Cardiac ventricle fibroblast (primary cell): Measurements from ENCODE around the genes NFE2L2 and AGPS.

GRCh38 chr2:177235789-177236737 is 23.5 kb downstream of the HNRNPA3 start:
- RAMPAGE, long total RNA, result no peak

DNA sequence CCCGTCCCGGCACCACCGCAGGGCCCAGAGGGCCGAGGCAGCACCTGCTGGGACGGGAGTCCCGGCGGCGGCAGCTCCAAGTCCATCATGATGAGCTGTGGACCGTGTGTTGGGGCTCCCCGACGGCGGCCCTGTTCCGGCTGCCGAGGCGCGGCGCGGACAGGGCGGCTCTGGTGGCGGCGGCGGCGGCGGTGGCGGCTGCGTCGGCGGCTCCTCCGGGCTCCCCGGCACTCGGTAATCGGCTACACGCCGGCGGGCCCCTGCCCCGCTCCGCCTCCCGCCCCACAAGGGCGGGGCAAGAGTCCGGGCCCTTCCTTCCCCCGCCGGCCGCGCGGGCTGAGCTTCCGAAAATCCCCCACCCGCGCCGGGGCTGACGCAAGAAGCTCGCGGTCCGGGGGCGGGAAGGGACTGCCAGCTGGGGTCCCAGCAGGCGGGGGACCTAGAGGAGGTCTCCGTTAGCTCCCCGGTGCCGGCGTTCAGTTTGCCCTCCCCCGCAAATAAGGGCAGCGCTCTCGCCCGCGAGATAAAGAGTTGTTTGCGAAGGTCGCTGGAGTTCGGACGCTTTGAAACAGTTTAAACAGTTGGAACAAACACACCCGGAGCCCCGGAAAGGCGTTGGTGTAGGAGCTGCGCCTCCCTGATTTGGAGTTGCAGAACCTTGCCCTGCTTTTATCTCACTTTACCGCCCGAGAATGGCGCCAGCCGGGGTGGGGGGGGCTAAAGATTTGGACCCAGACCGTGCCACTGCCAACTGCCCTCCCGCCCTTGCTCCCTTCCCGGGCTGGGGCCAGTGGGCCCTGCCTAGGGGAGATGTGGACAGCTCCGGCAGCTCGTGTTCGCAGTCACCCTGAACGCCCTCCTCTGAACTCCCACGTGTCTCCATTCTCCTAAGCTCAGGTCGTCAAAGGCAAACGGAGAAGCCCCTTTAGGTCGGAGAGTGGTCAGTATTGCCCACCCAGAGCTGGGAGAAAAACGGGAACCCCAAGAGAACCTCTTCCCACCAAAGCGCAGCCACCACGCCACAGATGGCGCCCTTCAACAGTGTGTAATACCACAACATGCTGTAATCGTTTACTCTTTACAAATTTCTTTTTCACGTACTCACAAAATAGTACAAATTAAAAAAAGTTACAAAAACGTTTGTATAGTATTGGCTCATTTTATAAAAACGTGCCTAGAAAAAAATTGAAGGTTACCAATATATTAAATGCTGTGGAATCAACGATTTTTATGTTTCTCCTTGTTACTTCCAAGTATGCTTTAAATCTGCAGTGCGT is at the start of gene NFE2L2:
Gene NFE2L2 (minus strand): TSS at position 240 of the 1,277 bp plus-strand sequence.
- RAMPAGE, long total RNA, result no peak

DNA sequence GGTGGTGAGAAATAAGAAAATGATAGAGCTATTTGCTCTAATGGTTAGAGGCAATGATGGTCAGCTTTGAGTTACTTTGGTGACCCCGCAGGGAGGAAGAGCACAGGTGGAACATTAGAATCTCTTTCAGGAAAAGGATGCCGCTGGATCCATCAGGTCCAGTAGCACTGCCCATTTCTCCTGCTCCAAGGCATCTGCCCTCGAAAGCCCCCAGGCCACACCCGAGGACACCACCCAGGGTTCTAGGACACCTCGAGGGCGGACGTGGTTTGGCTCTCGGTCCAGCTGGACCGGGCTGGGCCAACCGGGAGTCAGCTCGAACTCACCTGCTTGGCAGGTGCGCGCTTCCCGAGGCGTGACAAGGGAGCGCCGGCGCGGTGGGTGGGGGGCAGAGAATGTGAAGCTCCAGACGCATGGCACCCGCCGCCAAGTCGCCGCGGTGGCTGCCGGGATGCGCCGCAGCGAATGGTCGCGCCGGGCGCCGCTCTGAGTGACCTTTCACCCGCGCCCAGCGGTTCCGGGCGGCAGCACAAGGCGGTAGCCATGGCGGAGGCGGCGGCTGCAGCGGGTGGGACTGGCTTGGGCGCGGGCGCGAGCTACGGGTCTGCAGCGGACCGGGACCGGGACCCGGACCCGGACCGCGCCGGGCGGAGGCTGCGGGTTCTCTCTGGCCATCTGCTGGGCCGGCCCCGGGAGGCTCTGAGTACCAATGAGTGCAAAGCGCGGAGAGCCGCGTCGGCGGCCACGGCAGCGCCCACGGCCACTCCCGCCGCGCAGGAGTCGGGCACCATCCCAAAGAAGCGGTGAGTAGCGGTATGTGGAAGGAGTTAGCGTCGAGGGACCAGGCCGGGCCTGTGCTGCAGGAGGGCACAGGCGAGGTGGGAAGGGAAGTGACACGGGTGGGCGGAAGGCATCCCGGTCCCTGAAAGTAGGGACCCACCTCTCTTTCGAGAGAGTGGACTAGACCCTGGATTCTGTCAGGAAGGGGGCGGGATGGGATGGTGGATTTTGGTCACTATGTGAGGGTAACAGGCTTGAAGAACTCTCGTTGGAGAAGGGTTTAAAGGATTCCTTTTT is at the start of gene AGPS:
Gene AGPS (plus strand): TSS at position 527 of the 1,077 bp plus-strand sequence.
- RAMPAGE, long total RNA, result no peak

DNA sequence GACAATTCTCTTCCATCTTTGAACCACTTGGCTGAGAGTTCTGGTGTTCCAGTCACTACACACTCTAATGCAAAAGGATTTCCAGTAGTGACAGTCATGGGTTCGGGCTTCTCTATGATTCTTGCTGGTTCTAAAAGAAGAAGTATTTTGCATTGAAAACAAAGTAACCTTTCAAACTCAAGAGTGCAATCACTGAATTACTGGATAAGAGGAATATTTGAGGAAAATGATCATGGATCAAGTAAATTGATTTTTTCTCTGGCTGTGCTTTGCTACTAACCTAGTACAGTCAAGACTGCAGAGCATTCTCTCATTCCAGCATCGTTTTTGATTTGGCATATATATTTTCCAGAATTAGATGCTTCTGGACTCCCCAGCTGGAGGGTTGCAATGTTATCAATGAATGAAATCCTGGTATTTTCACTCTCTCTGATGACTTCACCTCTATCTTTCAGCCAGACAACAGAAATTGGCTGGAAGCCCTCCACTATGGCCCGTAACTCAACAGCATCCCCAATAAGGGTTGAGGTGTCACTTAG is 87.5 kb downstream of the TTN start:
- RAMPAGE, long total RNA, result no peak

DNA sequence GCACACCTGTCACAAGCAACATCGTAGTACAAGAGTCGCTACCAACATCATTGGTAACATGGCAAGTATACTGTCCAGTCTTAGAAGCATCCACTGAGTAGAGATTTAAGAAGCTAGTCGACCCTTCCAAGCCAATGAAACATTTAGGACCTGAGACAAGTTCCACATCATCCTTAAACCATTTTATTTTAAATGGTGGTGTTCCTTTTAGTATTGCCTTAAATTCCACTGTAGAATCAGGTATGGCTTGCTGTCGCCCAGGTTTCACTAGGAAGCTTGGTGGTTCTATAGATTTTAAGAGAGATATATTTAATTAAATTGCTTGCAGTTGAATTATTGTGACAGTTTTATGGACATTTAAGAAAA is 79.7 kb downstream of the TTN start:
- RAMPAGE, long total RNA, result no peak

GRCh38 chr2:178750400-178750599 is 56.9 kb downstream of the TTN start:
- RAMPAGE, long total RNA, result no peak

DNA sequence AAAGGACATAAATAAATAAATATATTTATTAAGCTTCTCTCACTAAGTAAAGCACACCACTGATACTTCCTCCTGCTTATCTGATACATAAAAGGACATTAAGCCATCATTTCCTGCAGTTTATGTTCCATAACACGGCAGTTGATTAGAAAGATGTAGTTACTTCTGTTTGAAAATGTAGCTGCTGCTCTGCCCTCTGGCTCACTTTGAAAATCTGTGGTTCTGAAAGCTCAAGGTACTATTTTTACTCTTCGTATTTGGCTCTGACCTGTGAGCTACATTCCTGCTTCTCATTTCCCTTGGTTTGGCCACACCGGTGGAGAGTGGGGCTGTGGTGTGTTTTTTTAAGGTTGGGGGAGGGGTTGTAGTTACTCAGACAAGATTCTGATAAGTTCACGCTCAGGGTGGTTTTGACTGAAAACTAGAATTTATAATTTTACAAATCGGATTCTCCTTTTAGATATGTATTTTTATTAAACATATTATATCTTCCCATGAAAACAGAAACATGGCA is 12.8 kb upstream of the TTN start:
- RAMPAGE, long total RNA, result no peak

GRCh38 chr2:178865063-178865561 is 57.9 kb upstream of the TTN start:
- RAMPAGE, long total RNA, result no peak

GRCh38 chr2:178892210-178892435 is 84.9 kb upstream of the TTN start:
- RAMPAGE, long total RNA, result no peak

DNA sequence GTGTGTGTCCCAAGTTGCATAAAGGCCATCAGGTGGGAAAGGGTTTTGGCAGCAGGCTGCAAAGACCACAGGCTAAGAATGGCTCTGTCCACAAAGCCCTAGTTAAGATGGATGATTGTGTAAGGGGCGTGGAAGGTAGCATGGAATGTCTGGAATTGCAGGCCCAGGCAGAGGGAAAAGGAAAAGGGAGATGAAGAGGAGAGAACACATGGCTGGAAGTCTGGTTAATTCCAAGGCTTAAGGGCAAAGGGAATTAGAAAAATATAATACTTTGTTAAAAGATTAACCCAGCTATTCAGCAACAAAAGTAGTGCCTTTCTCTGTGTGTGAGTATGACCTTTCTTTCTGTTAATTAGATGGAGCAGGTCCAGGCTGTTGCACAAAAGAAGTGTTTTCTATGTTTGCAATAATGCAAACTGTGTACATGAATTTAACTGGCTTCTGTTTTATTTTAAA is 8.7 kb upstream of the CCDC141 start:
- RAMPAGE, long total RNA, result no peak

DNA sequence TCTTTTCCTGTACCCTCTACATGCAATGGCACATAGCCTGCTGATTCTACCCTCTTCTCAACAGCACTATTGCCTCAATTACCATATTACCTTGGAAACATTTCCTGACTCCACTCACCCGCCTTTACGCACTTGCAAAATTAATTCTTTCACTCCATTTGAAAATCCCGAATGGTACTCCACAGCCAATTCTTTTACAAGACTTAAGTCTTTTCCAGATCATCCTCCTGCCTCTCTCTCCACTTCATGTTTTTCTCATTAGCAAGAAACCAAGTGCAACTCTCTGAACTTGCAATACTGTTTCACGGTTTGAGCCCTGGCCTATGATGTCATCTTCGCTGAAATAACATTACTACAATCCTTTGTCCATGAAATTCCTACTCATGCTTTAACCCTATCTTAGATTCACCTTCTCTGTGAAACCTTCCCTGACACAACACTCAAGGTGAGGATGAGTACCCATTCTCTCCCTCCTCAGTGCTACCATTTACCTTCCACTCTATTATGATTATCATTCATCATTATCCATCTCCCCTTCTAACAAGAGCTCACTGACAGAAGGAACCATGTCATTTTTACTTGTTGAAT is 29.0 kb downstream of the SESTD1 start:
- RAMPAGE, long total RNA, result no peak

GRCh38 chr2:179254227-179254890 is 10.3 kb downstream of the SESTD1 start:
- RAMPAGE, long total RNA, result no peak

DNA sequence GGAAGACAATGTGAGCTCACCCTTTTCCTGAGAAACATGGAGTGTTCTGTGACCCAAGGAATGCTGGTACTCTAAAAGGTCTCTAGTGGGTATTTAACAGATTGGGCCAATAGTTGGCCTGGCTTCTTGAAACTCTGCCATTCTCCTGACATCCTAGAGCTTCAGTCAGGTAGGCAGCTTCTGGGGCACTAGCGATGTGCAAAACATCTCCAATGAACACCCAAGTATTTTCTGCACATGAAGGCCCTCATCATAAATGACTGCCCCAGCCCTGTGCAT is 294.6 kb upstream of the SESTD1 start:
- RAMPAGE, long total RNA, result no peak

GRCh38 chr2:179756586-179756880 is 104.9 kb downstream of the ZNF385B start:
- RAMPAGE, long total RNA, result no peak

DNA sequence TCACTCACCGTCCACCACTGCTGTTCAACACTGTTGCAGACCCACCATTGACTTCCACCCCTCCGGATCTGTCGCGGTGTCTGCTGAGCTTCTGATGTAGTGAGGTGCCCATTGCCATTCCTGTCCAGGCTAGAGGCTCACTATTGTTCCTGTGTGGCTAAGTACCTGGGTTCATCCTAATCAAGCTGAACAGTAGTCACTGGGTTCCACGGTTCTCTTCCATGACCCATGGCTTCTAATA is 231.7 kb upstream of the CWC22 start:
- RAMPAGE, long total RNA, result no peak

DNA sequence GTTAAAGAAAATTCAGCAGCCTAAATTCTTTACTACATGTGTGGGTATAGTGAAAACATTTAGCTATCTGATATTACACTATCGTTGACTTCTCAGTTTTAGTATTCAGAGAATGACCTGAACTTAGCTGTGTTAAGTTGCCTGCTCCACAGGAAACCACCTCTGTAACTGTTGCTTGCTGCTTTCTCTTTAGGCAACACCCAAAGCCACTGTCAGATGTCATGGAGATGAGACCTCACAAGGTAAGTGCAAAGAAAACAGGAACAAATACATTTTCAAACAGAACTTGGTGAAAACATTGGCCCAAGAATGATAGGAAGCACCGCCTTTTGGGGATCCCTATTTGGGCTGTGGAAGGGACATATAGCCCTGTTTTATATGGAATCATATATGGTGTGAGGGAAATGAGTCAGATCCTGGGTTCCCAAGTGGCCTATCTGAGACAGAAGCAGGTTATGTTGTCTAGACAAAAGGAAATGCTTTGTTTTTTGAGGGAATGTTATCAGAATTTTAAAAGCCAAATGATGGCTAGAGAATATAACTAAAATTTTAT is 143.4 kb downstream of the UBE2E3 start:
- RAMPAGE, long total RNA, result no peak

- RAMPAGE, long total RNA, result no peak
Observed at GRCh38 chr2:181309204-181309484, 148.0 kb upstream of the ITGA4 start.

GRCh38 chr2:181381496-181381695 is 75.8 kb upstream of the ITGA4 start:
- RAMPAGE, long total RNA, result no peak

DNA sequence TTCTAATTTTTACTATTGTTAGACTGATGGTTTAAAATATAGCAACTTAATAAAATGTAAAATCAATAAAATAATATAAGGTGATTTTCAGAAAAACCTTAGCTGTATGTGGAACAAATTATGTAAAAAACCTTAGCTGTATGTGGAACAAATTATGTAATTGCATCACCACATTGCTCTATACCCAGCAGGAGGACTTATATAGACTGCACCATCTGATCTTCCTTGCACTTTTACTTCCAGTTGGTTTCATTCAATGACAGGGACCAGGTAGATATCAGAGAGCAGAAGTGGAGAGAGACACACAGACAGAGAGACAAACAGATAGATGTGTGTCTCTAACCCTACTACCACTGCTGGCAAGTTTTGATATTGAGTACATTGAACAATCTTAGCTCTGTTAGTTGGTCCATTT is 62.6 kb upstream of the ITGA4 start:
- RAMPAGE, long total RNA, result no peak

DNA sequence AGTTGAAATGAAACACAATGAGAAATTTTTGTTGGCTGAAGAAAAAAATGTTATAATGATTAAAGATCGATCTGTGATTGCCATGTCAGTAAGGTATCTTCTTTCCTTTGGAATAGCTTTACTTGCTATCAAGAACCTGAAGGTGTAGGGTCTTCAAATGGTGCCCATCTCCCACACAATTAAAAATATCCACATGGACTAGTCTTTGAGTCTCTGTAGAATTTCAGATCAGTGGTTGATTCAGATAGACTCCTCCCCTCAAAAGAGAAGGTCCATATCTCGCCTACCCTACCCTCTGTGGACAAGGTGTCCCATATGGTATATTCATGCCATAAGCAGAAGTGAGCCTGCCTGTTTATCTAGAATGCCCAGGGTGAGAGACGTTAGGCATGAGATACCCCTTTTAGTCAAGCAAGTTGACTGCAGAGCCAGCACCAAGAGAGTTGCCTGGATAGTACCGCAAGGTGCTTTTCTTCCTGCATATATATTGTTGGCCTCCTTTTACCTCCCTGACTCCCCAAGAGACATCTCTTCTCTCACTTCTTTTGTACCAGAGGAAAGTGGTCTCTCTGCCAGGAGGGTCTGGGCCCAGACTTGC is 3.8 kb downstream of the ITGA4 start:
- RAMPAGE, long total RNA, result no peak